Metastatic Breast Carcinoma in the Brain (tissue), 10 donors: ENCODE measurements around the gene GNAS.

DNA sequence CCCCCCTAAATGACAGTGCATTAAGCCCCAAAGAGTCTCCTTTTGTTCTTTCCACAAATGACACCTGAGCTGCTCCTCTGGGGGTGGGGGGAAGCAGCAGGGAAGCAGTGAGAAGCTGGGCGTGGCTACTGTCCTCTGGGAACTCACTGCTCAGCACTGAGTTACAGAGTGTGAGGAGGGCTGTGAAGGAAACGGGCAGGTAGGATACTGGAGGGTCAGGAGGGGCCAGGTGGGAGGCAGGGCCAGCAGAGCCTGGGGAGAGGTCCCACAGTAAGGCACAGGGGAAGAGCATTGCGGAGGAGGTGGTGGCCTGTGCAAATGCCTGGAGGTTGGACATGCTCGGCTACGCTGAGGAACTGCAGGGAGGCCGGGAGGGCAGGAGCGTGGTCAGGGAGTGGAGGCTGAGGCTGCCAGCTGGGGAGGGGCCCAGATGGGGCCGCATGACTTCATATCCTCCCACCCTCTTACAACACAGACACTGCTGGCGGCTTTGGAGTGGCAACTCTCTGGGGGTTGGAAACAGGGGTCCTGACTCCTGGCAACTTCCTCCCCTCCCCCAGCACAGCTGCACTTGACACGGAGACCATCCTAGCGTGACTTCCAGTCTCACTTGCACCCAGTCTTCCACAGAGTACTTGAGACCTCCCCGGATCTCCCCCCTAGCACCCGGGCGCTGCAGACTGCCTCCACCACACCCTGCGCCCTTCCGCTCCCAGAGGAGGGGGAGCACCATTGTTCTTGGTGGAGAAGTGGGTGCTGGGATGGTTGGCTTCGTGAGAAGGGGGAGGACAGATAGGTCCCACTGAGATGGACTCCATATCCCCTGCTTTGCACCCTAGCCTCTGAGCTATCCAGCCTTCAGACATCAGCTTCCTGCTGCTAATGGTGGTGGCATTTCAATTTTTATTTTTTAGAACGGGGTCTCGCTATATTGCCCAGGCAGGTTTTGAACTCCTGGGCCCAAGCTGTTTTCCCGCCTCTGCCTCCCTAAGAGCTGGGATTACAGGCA, 34.2 kb downstream of the RBM38 start:
- PRO-cap, 10 experiments: peak in 1 of 10 experiments; most common plus-strand start position 166 of the sequence (in 1); most common minus-strand start position 158 of the sequence (in 1)

DNA sequence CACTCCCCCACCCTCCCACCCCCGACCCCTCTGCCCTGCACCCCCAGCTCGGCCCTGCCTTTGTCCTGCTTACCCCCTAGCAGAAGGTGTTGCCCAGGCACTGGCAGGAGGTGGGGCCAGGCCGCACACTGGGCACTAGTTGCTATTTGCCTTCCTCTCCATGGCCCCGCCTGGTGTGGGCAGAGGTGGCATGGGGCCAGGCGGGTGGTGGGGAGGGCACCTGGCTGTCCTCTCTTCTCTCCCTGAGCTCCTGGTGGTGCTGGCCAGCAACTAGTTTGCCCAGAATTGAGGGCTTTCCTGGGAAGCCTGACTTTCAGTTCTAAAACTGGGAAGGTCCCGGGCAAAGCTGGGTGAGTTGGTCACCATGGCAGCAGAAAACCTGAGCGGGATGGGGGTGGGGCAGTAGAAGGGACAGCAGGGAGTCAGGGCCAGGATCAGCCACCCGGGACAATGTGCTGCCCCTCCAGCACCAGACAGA, 48.2 kb downstream of the RBM38 start:
- PRO-cap, 10 experiments: peak in 2 of 10 experiments; most common plus-strand start position 236 of the sequence (in 1); most common minus-strand start position 102 of the sequence (in 2)

DNA sequence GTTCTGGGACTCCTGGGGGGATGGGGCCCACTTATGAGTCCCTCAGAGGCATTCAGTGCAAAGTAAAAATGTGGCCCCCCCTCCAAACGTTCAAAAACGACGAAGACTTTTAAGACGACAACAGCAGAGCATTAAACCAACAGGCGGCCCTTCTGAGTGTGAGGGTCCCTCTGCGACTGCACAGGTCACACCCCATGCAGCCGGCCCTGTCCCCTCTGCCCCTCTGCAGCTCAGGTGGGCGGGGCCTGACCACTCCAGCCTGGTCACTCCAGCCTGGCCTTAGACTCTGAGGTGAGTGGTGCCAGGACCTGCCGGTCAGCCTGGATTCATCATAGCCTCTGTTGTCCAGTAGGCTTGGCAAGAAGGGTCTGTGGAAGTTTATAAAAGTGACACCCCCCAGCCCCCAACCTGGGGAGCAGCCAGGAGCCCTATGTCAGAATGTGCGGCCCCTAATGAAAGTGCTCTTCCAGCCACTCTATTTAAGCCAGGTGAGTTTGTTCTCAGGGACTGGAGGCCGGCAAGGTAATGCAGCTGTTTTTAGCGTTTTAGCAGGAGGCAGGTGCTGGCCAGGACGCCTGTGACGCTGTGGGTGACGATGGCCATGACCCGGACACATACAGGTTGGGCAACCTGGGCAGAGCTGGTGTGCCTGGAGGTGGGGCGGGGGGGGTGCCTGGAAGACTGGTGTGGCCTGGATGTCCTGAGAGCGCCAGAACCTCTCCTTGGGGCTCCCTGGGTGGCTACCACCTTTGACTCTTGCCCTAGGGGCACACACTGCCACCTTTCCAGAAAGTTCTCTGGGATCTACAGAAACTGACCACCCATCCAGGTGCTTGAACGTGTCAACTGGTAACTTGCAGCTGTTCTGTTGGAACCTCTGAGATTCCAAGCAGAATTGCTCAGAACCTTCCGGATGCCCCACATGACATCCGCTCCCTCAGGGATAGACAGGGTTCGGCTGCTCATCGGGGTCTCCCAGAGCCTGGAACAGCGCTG, 51.6 kb downstream of the RBM38 start:
- PRO-cap, 10 experiments: no peak in any of the 10 experiments

GRCh38 chr20:57481435-57481755, 43.5 kb downstream of the CTCFL start:
- PRO-cap, 10 experiments: no peak in any of the 10 experiments

GRCh38 chr20:57488893-57489404, 36.0 kb downstream of the CTCFL start:
- PRO-cap, 10 experiments: peak in 2 of 10 experiments; most common minus-strand start chr20:57489124 (in 2)

- PRO-cap, 10 experiments: no peak in any of the 10 experiments
Measured at GRCh38 chr20:57570113-57570956, 9.4 kb downstream of the PCK1 start.

DNA sequence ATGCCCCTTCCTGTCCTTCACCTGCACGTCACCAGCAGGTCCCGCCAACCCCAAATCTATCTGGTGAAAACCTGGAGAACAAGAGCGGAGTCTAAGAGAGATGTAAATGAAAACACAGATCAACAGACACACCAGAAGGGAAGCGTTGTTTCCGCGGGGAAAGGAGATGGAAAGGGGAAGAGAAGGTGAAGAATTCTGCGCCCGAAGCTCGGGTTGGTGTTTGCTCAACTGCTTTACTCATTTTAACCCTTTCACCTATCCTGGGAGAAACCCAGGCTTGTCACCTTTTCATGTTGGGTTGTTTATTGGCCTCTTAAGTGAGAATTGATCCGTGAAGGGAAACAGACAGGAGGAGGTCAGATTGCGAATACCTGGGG, 30.2 kb upstream of the ZBP1 start:
- PRO-cap, 10 experiments: no peak in any of the 10 experiments

- PRO-cap, 10 experiments: peak in 3 of 10 experiments; most common plus-strand start chr20:57748835 (in 2); most common minus-strand start chr20:57748679 (in 1)
Measured at GRCh38 chr20:57748385-57749391, 38.9 kb upstream of the PMEPA1 start.

DNA sequence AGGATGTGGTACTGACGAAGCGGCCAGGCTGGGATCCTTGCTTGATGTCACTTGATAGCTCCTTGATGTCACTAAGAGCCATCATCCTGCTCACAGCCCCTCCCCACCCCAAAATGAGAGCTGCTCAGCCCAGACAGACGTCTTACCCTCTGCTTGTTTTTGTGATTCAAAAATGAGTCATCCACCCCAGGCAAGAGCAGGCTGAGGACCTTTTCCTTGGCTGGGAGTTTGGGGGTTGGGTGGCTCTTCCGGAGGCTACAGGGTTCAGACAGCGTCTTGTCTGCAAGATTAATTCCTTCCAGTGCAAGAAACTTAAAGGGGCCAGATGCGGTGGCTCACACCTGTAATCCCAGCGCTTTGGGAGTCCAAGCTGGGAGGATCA, 62.8 kb upstream of the PMEPA1 start:
- PRO-cap, 10 experiments: peak in 3 of 10 experiments; most common plus-strand start position 231 of the sequence (in 2); most common minus-strand start position 115 of the sequence (in 3)

DNA sequence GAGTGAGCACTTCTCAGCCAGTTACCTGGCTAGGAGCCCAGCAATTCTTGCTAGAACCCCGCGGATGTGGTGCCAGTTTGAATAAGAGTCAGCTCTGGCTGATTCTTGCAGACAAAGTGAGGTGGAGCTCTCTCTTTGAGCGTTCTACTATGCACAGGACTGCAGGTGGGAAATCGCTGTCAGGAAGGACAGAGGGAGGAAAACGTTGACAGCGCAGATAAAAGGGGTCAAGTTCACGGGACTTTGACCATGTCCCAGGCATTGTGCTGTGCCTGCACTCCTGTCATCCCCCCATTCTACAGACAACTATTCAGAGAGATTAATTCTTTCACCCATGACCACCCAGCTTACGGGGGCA, 15.2 kb upstream of the C20orf85 start:
- PRO-cap, 10 experiments: no peak in any of the 10 experiments

GRCh38 chr20:58232561-58233170, 4.2 kb upstream of the ANKRD60 start:
- PRO-cap, 10 experiments: no peak in any of the 10 experiments

GRCh38 chr20:58440617-58441088, 51.6 kb downstream of the VAPB start:
- PRO-cap, 10 experiments: no peak in any of the 10 experiments

- PRO-cap, 10 experiments: no peak in any of the 10 experiments
Measured at GRCh38 chr20:58627351-58627987, 23.6 kb upstream of the STX16 start.

GRCh38 chr20:58647596-58648486, 3.2 kb upstream of the STX16 start:
- PRO-cap, 10 experiments: no peak in any of the 10 experiments

- PRO-cap, 10 experiments: no peak in any of the 10 experiments
Measured at GRCh38 chr20:58660899-58661822, 10.1 kb downstream of the STX16 start.

DNA sequence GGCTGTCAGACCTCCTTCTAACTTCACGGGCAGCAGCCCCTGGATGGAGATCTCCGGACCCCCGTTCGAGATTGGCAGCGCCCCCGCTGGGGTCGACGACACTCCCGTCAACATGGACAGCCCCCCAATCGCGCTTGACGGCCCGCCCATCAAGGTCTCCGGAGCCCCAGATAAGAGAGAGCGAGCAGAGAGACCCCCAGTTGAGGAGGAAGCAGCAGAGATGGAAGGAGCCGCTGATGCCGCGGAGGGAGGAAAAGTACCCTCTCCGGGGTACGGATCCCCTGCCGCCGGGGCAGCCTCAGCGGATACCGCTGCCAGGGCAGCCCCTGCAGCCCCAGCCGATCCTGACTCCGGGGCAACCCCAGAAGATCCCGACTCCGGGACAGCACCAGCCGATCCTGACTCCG, 37.1 kb upstream of the GNAS start:
- PRO-cap, 10 experiments: peak in 1 of 10 experiments; most common plus-strand start position 199 of the sequence (in 1)

- PRO-cap, 10 experiments: peak in 10 of 10 experiments; most common plus-strand start chr20:58891421 (in 6); most common minus-strand start chr20:58891268 (in 8)
Measured at GRCh38 chr20:58891212-58891881, at the start of gene GNAS. Gene GNAS, plus strand, starts transcription at chr20:58891421.

GRCh38 chr20:58909009-58909898, 18.0 kb downstream of the GNAS start:
- PRO-cap, 10 experiments: no peak in any of the 10 experiments

- PRO-cap, 10 experiments: peak in 1 of 10 experiments; most common plus-strand start chr20:59006444 (in 1)
Measured at GRCh38 chr20:59005869-59006562, 1.0 kb downstream of the CTSZ start.

- PRO-cap, 10 experiments: no peak in any of the 10 experiments
Measured at GRCh38 chr20:59013797-59014415, 5.3 kb upstream of the TUBB1 start.